Helper T cell (primary cell): Measurements from ENCODE around the gene DCLRE1A.

GRCh38 chr10:113553940-113554641 lies 1.2 kb downstream of the HABP2 start:
- PRO-cap, 2 experiments: no peak in any of the 2 experiments

DNA sequence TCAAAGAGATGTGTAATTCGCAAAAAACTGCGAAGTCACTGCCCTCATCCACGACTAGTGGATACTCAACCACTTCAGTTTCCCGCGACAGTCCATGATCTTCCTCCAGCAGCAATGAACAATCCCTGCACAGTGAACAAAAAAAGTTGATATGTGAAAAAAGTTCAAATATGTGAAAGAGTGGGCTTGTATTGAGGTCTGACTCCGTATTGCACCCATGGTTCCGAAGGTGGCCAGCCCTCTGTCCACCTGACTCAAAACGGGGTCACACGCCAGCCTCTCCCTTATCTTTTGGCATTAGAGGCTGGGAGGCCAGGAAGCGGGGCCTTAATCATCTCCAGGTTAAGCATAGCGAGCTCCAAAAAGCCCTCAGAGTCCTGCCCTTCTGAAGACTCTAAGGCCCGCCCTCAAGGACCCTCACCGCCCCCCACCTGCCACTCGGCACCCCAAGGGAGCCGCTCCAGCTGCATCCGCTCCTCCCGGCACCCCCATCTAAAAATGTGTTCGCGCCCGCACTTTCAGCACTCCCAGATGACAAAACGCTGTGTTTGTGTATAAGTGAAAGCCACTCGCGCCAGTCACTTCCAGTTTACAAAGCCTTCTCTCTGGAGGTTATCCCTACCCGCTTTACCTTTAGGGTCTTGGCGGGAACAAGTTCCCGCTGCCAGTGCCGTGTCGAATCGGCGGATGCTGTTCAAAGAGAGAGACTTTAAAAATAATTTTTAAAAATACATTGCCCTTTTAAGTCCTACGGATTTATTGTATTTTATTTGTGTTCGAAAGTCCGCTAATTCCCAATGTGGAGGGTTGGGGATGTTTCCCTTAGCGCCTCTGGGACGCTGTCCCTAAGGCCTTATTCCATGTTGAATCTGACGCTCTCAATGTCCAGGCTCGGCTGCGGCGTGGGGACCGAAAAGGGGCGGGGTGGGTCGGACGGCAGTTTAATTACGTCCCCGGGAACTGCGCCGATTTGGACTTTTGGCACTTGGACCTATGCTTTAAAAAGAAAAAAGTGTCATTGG lies at the start of gene DCLRE1A:
Gene DCLRE1A (minus strand): TSS at position 360 of the 1,022 bp plus-strand sequence.
- PRO-cap, 2 experiments: peak in 2 of 2 experiments; most common plus-strand start position 564 of the sequence (in 2); most common minus-strand start position 494 of the sequence (in 1)

DNA sequence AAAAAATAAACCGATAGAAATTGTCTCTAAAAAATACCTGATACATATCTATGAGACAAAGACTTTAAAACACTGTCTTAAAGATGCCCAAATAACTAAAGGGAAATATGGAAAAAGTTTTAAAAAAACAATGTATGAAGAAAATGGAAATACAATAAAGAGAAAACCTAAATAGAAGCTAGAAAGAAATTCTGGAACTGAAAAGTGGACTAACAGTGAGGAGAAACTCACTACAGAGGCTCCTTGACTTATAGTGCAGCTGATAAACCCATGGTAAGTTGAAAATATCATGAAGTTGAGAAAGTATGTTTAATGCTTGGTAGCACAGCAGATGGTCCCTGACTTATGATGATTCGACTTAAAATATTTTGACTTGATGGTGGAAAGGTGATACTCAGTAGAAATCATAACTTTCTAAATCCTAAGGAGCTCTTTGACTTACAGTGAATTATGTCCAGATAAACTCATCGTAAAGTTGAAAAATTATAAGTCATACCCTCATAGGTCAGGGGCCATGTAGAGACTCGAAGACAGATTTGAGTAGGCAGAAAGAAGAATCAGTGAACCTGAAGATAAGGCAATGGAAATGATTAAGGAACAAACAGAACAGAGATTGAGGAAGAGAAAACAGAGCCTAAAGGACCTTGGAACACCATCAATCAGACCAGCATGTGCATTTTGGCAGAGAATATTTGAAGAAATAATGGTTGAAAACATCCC lies 6.3 kb downstream of the NHLRC2 start:
- PRO-cap, 2 experiments: no peak in any of the 2 experiments

- PRO-cap, 2 experiments: no peak in any of the 2 experiments
These were observed 22.2 kb downstream of the NHLRC2 start for GRCh38 chr10:113876329-113877442.

GRCh38 chr10:113959325-113959875 lies 84.3 kb upstream of the ADRB1 start:
- PRO-cap, 2 experiments: no peak in any of the 2 experiments

DNA sequence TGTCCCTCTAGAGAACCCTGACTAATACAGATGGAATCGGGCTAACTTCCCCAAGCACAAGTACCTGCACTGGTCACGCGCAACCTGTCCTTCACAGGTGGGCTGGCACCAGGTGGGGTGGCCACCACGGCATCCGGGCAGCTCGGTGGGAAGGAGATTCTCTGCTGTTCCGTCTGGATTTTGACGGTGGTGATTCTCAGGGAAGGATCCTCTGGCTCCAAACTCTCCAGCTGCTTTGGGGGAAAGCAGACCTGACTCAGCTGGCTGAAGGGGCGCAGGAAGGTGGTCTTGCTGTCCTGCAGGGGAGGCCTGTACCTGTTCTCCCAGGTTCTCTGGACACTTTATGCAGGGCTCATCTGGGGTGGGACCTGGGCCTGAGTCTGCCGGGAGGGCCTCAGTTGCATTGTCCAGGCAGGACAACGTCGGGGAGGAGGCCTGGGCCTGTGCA lies 61.1 kb downstream of the VWA2 start:
- PRO-cap, 2 experiments: no peak in any of the 2 experiments

DNA sequence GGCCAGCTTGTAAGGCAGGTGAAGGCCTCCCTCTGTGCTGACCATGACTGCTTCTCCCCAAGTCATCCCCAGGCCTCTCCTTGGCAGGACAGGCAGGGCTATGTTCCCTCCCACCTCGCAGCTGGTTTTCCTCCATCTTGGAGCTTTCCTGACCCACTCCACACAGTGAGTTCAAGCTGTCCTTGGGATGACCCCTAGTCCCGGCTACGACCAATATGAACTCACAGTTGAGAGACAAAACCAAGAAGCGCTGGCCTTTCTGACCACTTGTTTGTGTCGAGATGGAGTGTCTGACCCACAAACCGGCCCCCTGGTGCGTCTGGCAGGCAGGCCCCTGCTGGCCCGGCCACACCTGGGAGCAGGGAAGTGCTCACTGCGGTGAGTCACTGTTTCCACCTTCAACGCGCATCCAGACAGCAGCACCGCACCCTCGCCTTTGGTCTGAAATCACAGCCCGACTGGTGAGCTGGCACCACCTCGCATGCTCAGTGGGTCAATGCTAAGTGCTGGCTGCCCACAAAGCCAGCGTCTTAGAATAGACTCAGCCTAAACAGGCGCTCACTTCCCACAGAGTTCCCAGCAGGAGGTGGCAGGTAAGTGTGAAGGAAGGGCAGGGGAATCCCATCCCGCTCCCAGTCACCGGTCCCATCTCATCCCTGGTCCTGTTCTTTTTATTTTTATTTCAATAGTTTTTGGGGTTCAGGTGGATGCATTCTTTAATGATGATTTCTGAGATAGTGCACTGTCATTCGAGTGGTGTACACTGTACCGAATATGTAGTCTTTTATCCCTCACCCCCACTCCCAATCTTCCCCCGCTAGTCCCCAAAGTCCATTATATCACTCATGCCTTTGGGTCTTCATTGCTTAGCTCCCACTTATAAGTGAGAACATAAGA lies 81.7 kb downstream of the VWA2 start:
- PRO-cap, 2 experiments: no peak in any of the 2 experiments

GRCh38 chr10:114334351-114334684 lies 70.0 kb downstream of the AFAP1L2 start:
- PRO-cap, 2 experiments: no peak in any of the 2 experiments

DNA sequence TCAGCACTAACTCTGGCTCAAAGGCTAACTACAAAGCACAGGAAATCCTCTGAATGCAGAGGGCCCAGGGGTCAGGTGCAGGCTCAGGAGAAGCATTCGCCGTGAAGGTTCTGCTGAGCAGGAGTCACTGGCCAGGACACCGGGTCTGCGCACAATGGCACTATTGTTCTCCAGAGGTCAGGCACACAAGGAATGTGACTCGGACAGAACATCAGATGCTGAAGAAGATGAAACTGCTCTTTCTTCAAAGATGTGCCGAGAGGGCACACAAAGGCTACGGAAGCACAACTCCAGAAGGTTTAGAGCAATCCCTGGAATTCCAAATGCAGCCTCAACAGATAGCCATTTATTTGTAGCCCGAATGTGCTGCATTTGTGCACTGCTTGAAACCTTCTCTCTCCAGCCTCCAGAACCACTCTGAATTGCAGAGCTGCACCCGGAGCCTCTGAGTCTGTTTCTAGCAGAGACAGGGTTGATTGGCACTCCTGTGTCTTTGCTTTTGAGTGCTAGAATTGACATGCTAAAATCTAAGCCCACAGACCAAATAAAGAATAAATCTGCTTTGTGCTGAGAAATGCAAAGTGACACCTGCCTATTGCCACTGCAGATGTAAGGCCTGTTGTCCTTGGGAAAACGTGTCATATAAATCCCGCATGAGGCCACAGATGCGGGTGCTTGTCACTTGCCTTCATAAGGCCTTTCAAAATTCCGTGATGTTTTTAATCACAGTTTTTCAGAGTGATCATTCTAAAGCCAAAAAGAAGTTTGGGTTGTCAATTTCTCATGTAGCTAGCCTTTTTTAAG lies 85.5 kb upstream of the AFAP1L2 start:
- PRO-cap, 2 experiments: no peak in any of the 2 experiments

GRCh38 chr10:114498610-114499211 lies 94.4 kb upstream of the AFAP1L2 start:
- PRO-cap, 2 experiments: peak in 1 of 2 experiments; most common plus-strand start chr10:114498900 (in 1)

- PRO-cap, 2 experiments: peak in 2 of 2 experiments; most common plus-strand start chr10:114499764 (in 1); most common minus-strand start chr10:114499788 (in 2)
These were observed 95.4 kb upstream of the AFAP1L2 start for GRCh38 chr10:114499526-114500282.

DNA sequence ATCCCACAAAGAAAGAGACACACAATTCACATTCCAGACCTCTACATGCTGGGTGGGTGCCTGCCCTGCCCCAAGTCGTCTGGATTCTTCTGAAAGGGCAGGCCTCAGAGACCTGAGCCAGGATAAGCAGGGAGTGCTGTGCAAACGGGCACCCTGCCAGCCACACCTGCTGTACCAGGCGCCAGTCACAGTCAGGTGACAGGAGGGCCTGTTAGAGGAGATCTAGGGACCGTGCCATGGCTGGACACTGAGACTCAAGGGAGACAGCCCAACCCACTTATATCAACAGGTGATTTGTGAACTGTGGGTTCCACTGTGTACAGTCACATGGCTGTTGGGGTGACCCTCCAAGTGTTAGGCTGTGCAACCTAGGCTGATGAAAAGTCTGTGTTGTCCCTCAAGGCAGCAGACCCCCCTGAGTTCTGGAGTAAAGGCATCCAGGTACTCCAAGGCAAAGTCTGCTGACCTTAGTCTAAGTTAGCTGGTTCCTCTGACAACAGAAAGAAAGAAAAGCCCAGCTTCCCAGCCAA lies 103.2 kb upstream of the AFAP1L2 start:
- PRO-cap, 2 experiments: no peak in any of the 2 experiments

GRCh38 chr10:114518552-114518968 lies 114.3 kb upstream of the AFAP1L2 start:
- PRO-cap, 2 experiments: no peak in any of the 2 experiments

- PRO-cap, 2 experiments: peak in 1 of 2 experiments; most common plus-strand start chr10:114524157 (in 1); most common minus-strand start chr10:114523888 (in 1)
These were observed 119.6 kb upstream of the AFAP1L2 start for GRCh38 chr10:114523735-114524394.

- PRO-cap, 2 experiments: peak in 1 of 2 experiments; most common plus-strand start chr10:114525465 (in 1); most common minus-strand start chr10:114525288 (in 1)
These were observed 120.9 kb upstream of the AFAP1L2 start for GRCh38 chr10:114524734-114526136.

DNA sequence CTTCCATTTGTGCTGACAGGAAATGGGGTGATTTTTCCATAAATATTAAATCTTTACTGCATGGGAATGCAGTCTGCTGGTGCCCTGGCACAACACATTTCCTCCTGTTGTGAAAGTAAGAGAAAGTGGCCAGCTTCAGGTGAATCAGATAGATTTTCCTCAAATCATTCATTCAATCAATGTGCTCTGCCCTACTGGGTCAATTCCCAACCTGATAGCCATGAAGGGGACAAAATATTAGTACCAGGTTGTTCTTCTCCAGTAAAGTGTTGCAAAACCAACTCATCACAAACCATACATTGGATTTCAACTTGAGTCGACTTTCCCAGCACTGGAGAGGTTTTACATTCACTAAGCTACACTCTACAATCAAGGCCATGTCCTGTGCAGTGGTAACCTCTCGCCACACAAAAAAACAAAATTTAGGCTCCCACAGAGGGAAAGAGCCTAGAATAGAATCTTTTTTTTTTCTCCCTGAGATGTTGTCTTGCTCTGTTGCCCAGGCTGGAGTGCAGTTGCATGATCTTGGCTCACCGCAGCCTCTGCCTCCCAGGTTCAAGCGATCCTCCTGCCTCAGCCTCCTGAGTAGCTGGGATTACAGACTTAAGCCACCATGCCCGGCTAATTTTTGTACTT lies 123.1 kb downstream of the ABLIM1 start:
- PRO-cap, 2 experiments: no peak in any of the 2 experiments

- PRO-cap, 2 experiments: no peak in any of the 2 experiments
These were observed 18.8 kb downstream of the ABLIM1 start for GRCh38 chr10:114639327-114639621.

DNA sequence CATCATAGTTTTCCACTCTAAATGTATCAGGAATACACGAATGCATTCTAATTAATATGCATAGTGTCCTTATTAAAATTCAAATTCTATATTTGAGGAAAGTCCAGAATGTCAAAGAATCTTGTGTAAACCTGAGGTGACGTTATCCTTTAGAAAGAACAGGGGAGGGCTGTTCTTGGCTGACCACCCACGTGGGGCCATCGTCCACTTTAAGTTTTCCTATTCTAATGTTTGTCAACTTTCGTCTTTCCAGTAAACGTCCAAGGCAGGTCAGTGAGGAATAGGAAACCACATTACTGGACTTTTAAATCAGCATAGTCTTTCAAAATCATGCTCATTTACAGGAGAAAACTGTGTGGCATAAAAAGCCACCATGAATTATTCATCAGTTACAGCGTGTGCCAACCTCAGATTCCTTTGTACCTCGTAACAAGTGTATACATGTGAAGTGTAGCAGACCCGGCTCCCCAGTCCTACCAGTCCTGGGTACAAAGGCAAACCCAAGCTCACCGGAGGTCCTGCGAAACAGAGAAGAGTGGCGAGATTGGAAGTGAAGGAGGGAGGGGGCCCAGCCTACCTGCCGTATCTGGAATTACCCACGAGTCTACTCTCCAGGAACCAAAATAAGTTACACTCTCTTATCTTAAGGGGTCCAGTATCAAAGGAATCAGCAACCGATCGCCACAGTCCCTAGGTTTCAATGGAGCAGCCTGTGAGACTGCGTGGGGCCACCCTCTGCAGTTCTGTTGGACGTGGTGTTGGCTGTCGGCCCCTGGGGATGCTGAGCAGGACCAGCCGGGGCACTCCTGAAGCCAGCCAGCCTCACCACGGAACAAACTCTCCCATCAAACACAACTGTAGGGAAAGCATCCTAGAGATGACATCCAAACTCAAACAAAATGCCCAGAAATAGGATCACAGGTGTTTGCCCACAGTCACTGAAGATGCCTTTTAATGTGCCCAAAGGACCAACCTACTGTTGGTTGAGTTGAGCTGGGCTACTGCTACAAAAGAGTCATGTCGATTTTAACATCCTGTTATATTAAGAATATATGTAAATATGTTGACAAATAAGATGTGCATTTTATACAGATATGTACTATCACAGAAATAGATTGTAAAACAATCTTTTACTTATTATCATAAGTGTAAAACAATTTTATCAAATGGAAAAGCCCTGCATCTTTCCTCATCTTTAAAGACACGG lies 25.4 kb upstream of the ABLIM1 start:
- PRO-cap, 2 experiments: no peak in any of the 2 experiments

DNA sequence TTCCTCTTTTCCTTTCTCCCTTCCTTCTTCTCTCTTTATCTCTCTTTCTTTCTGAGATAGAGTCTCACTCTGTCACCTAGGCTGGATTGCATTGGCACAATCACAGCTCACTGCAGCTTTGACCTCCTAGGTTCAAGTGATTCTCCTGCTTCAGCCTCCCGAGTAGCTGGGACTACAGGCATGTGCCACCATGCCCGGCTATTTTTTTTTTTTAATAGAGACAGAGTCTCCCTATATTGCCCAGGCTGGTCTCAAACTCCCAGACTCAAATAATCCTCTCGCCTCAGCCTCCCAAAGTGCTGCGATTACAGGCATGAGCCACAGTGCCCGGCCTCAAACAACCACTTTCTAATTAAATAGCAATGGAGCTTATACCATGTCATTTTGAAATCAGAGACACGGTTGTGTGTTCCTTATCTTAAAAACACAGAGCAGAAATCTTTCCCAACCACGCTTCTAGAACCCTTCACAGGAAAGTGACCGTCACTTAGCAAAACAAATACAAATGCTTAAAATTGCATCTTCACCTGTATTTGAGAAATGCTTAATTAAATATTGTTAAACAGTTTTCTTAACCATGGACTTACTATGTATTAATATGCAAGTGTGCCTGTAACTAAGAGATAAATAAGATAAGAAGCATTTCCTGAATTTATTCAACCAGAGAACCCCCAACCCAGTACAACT lies 28.7 kb upstream of the ABLIM1 start:
- PRO-cap, 2 experiments: no peak in any of the 2 experiments

- PRO-cap, 2 experiments: no peak in any of the 2 experiments
These were observed 63.2 kb upstream of the FHIP2A start for GRCh38 chr10:114758274-114758916.